Jurkat, Clone E6-1 (cell line): ENCODE results near the gene HPCA.

DNA sequence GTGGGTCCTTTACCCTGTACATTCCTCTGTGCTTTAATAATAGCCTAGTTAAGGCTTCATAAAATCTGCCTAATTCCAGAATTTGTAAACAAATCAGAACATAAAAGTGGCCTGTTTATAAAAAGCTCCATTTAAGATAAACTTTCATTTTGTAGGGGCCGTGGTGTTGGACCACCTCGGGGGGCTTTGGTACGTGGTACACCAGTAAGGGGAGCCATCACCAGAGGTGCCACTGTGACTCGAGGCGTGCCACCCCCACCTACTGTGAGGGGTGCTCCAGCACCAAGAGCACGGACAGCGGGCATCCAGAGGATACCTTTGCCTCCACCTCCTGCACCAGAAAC lies 24.0 kb downstream of the KHDRBS1 start:
- RRBS = no CpG with 5 or more reads among the region's 7 CpGs

- RRBS = 2% methylated on average over 11 of the region's 28 CpGs
Measured at GRCh38 chr1:32180328-32181118, 1.0 kb downstream of the TXLNA start.

DNA sequence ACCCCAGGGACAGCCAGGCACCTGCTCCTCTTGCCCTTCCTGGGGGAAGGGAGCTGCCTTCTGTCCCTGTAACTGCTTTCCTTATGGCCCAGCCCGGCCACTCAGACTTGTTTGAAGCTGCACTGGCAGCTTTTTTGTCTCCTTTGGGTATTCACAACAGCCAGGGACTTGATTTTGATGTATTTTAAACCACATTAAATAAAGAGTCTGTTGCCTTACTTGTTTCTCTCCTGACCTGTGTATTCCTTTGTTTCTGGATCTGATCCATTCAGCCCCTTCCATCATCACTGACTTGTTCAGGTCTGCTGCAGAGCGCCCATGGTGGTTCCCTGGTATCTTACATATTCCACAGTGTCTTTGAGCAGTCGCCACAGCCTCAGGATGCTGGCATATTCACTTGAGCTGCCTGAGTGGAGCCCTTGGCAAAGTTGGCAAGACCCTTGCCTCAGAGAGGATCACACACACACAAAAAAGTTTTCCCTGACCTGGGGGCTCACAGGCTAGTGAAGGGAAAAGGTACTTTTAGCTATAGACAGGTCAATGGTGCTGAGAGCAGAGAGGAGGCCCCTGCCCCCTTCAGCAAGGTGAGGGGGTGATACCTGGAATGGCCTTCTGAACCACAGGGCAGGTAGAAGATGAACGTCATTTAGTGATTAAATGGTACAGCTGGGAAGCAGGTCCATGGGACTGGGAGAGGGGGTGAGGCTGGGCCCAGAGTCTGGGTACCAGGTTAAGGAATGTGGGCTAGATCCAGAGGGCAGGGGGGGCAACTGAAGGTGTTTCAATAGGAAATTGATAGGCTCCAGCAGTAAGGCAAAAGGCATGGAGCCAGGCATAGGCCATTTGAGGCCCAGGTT lies 2.1 kb upstream of the CCDC28B start:
- RRBS = no CpG with 5 or more reads among the region's 4 CpGs

- RRBS = no CpG with 5 or more reads among the region's 13 CpGs
Measured at GRCh38 chr1:32231758-32233152, 10.0 kb downstream of the EIF3I start.

DNA sequence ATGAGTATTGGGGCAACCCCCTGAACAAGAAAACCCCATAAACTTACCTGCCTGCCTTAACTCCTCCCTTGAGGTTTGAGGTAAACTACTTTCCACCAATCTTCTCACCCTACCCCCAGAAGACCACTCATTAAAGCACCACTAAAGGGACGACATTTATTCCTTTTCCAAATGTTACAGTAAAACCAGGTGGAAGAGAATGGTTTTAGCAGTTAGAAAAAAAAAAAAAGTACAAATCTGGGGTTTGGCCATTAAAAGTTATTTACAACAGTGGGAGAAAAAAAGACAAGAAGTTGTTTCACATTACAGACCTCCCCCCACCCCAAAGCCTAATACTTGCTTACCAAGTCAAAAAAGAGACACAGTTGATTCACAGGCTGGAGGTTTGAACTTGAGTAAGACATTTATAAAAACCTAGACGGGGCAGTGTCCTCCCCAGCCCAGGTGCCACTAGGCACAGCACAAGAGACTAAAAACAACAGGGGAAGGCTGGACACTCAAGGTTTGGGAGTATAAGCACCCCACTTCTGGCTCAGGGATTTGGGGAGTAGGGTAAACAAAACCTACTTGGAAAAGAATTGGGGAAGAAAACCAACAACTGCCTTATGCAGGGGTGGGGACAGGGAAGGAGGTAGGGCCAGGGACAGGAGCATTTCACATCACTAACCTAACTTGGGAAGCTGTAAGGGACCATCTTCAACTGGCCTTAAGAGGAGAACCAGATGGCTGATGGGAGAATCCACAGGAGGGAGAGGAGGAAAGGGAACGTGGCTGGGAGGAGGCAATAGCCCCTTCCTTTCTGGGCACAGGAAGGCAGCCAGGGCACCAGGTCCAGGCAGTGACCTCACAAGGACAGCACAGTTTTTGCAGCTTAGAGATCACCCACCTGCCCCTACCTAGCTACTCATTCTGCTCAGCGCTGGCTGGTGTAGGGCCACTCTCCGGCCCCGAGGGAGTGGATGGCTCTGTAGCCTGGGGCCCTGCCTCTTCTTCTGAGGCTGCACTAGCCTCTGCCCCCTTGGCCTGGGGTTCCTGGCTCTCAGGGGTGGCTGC lies 2.0 kb downstream of the MARCKSL1 start:
- RRBS = no CpG with 5 or more reads among the region's 6 CpGs

DNA sequence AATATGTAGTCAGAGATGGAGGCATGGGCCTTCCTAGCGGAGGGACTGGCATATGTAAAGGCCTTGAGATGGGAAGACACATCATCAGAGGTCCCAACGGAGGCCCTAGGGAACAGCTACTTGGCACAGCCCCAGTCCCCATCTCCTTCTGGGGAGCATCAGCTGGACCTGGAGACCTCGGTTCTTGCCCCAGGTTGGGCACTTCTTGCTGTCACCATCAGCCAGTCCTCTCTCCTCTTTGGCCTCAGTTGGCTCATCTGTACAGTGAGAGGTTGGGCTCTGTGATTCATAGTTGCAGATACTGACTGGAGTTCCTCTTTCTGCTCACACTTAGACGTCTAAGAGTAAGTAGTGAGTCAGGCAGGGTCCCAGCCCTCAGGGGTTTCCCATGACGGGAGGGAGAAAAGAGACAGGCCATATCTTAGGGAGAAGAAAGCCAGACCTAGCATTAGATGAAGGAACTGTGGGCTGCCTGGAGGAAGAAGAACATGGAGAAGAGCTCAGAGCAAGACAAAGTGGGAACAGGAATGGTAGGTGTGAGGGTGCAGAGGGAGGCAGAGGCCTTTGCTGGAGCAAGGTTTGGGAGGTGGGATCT lies 3.5 kb upstream of the MARCKSL1 start:
- RRBS = no CpG with 5 or more reads among the region's 5 CpGs

DNA sequence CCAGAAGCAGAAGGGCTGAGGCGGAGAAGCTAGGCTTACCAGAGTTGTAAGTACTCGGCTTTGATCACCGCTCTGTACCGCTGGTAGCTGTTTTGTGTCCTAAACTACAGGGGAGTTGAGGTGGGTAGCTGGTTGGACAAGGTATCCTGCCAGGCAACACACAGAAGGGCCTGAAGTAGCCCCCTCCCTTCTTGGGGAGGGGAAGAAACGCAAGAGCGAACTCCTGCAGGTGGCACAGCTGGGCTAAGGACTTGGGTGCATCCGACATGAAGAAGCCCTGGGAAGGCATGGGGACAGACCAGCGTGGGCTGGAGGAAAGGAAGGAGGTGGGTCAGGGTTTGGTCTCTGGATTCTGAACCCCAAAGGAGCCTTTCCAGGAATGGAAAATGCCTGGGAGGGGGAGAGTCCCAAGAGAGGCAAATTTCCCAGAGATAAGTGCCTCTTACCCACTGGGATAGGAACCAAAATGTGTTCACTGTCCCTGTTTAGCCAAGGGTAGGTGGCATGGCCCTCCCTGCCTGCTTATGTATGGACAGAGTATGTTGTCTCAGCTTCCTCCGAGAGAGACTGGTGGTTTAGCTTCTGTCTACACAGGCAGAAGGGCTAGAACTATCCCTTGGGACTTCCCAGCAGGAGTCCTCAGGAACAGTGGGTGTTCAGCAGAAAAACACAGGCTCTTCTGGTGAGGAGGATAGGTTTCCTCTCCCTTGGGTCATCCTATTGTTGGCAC lies 3.5 kb downstream of the TSSK3 start:
- RRBS = no CpG with 5 or more reads among the region's 9 CpGs

- RRBS = no CpG with 5 or more reads among the region's 11 CpGs
Measured at GRCh38 chr1:32378878-32379741, 15.1 kb downstream of the BSDC1 start.

DNA sequence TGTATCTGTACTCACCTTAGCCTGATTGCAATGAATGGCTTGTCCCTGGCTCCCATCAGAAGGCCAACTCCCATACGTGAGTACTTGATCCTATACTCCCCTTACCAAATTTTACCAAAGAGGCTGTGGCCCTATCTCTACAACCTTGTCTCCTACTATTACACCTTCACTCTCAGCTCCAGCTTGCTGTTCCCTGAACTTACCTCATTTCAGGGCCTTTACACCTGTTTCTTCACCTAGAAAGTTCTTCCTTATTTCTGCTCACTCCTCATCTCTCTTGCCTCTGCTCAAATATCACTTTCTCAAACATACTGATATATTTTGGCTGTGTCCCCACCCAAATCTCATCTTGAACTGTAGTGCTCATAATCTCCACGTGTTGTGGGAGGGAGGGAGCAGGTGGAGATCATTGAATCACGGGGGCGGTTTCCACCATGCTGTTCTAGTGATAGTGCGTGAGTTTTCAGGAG lies 26.8 kb downstream of the ZBTB8OS start:
- RRBS = no CpG with 5 or more reads among the region's 5 CpGs

DNA sequence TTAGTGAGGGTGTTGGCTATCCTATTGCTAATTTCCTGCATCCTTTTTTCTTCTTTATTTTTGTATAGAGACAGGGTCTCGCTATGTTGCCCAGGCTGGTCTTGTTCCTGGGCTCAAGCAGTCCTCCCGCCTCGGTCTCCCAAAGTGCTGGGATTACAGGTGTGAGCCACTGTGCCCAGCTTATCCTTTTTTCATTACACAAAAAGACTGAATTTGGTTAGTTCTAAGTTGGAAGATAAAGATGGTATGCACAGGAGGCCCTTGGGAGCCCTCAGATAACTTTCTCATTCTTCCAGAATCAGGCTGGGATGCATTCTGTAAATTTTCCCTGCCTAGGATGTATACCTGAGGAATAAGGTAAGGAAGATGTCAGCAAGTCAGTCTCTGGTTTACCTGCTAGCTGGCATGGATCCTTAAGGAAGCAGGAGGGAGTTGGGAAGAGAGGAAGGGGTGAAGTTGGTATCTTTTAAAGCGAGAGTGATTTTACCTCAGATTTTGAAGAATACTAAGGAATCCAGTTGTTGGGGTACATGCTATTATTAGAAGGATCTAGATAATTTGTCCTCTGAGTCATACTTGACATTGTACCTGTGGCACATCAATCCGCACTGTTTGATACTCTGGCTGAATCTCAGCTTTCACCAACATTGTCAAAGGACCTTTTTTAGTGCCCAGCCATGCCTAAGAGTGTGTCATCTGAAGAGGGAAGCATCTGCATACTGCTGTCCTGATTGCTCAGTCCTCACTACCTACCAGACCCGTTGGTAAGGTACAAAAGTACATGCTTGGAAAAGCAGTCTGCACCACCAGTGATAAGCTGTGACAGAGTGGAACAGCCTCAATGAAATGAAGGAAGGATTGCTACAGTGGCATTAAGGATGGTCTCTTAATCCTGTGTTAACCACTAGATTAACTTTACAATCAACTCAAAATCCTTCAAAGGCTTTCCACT lies 17.3 kb downstream of the SYNC start:
- RRBS = no CpG with 5 or more reads among the region's 6 CpGs

- RRBS = 86% methylated on average over 8 of the region's 16 CpGs
Measured at GRCh38 chr1:32702310-32702542, 344 bp downstream of the SYNC start.

DNA sequence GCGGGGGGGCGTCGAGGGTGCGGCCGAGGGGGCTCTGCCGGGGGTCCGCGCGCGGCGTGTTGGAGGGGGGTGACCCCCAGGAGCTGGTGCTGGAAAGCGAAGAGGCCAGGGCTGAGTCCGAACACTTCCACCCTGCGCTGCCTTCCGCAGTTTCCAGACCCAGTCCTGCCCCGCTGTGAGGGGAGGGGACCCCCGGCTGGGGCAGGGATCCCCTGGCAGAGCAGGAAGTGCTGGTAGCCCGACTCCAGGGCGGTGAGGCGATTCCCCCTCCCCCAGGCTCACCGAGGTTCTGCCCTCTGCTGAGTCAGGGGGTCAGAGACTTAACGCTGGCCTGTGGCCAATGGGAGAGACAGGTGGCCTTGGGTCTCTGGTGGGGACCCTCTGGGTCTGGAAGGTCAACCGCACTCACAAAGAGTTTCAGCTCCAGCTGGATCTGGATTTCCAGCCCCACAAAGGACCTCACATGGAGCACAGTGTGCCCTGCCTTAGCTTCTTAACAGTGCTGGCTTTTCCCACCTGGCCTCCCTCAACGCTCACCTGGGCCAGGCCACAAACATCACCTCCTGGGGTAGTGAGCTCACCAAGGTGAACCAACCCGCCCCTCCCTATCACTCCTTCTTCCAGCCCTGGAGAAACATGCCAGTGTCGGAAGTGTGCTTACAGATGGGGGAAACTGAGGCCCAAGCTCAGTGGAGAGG lies 736 bp downstream of the KIAA1522 start:
- RRBS = no CpG with 5 or more reads among the region's 26 CpGs

- RRBS = 48% methylated on average over 2 of the region's 8 CpGs
Measured at GRCh38 chr1:32758845-32760052, 17.6 kb downstream of the KIAA1522 start.

DNA sequence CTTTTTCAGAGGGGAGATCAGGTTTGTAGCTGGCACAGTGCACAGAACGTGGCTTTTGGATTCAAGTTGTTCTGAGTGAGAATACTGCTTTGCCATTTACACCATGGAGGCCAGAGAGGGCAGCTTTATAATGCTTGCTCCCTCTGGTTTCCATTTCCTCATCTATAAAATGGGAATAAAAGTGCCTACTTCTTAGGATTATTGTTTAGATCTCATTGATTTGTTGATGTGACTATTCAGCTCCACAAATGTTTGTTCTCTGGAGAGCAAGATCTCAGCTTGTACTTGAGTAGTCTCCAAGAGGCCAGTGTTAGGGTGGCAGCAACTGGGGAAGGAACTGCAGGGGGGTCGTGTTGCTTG lies 20.3 kb downstream of the KIAA1522 start:
- RRBS = no CpG with 5 or more reads among the region's 2 CpGs

- RRBS = no CpG with 5 or more reads among the region's 8 CpGs
Measured at GRCh38 chr1:32780104-32780393, 37.1 kb downstream of the YARS1 start.

DNA sequence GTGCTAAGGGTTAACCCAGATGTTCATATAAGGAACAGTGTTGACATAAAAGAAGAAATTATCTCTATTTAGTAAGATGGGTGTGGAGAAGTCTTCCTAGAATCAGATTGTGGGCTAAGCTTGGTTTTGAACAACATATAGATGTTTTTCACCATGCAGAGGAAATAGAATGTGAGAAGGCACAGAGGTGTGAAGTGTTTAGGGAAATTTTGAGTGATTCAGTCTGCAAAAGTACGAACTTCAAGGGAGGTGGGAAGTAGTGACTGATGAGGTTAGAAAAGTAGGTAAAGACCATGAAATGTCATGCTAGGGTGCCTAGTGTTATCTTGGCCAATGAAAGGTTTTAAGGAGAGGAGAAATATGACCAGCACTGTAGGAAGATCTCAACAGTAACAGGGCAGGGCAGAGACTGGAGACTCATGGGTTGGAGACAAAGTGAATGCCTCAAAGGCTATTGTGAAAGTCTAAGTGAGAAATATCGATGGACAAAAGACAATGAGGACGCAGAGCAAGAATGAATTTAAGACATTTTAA lies 18.1 kb downstream of the YARS1 start:
- RRBS = no CpG with 5 or more reads among the region's 3 CpGs

- RRBS = 12% methylated on average over 46 of the region's 96 CpGs
Measured at GRCh38 chr1:32885471-32886957, at the start of gene HPCA. Gene HPCA, plus strand, starts transcription at chr1:32886491.

GRCh38 chr1:32912648-32913151 lies 11.5 kb upstream of the TMEM54 start:
- RRBS = no CpG with 5 or more reads among the region's 3 CpGs

GRCh38 chr1:32924670-32925271 lies 23.6 kb upstream of the TMEM54 start:
- RRBS = 51% methylated on average over 4 of the region's 34 CpGs

DNA sequence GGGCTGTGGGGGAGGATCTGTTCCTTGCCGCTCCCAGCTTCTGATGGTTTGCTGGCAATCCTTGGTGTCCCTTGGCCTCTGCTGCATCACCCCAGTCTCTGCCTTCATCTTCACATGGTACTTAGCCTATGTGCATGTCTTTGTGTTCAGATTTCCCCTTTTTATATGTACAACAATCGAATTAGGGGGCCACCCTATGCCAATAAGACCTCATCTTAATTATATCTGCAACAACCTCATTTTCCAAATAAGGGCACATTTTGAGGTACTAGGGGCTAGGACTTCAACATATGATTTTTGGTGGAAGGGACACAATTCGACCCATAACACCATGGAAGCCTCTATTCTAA lies 27.9 kb upstream of the TMEM54 start:
- RRBS = no CpG with 5 or more reads among the region's 3 CpGs